Peripheral blood mononuclear cell (primary cell): ENCODE results near the genes CENPP, OMD, IPPK and SUSD3.

- PRO-cap, 8 experiments = no peak in any of the 8 experiments
Measured at GRCh38 chr9:91954861-91955142, 4.8 kb upstream of the ROR2 start.

DNA sequence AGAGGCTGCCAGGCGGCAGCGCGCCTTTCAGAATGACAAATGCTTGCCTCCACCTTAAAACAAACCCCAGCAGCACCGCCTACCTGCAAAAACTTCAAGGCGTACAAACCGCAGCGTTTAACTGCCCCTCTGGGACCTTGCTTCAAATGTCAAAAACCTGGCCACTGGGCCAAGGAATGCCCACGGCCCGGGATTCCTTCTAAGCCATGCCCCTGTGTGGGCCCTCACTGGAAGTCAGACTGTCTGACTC lies 41.5 kb downstream of the SPTLC1 start:
- PRO-cap, 8 experiments = peak in 1 of 8 experiments; most common minus-strand start position 92 of the sequence (in 1)

GRCh38 chr9:92146959-92147869 lies 32.0 kb upstream of the SPTLC1 start:
- PRO-cap, 8 experiments = no peak in any of the 8 experiments

- PRO-cap, 8 experiments = no peak in any of the 8 experiments
Measured at GRCh38 chr9:92310986-92311478, 14.1 kb downstream of the NOL8 start.

DNA sequence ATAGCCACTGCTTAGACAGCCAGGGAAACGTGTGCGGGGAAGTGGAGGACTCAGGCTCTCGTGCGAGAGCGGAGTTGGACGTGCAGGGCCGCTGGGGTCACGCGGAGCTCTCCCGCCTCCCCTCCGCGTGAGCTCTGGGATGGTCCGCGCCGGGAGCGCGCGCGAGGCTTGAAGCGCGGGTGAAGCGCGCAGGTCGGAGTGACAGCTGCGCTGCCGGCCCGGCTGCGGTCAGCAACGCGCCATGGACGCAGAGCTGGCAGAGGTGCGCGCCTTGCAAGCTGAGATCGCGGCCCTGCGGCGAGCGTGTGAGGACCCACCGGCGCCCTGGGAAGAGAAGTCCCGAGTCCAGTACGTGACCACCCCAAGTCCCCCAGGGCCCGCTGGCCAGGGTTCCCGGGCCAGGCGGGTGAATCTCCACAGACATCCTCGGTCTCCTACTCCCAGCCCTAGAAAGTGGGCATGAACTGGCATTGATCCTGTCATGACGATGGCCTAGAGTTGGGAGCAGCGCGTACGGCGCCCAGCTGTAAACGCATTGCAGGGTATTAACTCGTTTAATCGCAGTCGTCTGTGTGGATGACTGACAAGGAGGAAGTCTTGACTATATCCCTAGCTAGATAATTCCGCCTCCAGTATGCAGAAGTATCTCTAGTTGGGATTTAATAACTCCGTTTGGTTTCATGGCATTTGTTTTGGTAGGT lies at the start of gene CENPP:
CENPP (plus strand) TSS at position 196 of the 701 bp plus-strand sequence.
- PRO-cap, 8 experiments = peak in 8 of 8 experiments; most common plus-strand start position 172 of the sequence (in 4)

DNA sequence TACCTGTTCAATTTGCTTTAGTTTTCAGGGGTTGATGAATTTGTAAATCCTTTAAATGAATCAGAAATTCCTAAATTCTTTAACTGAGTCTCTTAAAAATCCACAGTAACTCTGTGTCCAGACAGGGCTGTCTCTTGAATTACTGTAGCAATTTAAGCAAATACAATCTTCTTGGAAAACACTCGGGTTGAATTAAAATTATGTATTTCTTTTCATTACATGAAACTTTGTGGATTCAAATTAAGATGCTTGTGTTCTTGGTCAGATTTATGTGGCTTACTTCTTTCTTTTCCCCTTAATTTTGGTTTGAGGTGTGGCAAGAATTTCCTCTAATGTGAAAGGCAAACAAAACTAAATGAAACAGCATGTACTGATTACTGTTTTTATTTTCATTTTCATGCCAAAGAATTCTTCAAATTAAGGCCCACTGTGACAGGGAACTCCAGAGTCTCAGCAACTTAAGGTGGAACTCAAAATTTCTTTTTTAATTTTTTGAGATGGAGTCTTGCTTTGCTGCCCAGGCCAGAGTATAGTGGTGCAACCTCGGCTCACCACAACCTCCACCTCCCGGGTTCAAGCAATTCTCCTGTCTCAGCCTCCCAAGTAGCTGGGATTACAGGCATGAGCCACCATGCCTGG lies at the start of gene OMD:
OMD (minus strand) TSS at position 273 of the 639 bp plus-strand sequence.
- PRO-cap, 8 experiments = no peak in any of the 8 experiments

DNA sequence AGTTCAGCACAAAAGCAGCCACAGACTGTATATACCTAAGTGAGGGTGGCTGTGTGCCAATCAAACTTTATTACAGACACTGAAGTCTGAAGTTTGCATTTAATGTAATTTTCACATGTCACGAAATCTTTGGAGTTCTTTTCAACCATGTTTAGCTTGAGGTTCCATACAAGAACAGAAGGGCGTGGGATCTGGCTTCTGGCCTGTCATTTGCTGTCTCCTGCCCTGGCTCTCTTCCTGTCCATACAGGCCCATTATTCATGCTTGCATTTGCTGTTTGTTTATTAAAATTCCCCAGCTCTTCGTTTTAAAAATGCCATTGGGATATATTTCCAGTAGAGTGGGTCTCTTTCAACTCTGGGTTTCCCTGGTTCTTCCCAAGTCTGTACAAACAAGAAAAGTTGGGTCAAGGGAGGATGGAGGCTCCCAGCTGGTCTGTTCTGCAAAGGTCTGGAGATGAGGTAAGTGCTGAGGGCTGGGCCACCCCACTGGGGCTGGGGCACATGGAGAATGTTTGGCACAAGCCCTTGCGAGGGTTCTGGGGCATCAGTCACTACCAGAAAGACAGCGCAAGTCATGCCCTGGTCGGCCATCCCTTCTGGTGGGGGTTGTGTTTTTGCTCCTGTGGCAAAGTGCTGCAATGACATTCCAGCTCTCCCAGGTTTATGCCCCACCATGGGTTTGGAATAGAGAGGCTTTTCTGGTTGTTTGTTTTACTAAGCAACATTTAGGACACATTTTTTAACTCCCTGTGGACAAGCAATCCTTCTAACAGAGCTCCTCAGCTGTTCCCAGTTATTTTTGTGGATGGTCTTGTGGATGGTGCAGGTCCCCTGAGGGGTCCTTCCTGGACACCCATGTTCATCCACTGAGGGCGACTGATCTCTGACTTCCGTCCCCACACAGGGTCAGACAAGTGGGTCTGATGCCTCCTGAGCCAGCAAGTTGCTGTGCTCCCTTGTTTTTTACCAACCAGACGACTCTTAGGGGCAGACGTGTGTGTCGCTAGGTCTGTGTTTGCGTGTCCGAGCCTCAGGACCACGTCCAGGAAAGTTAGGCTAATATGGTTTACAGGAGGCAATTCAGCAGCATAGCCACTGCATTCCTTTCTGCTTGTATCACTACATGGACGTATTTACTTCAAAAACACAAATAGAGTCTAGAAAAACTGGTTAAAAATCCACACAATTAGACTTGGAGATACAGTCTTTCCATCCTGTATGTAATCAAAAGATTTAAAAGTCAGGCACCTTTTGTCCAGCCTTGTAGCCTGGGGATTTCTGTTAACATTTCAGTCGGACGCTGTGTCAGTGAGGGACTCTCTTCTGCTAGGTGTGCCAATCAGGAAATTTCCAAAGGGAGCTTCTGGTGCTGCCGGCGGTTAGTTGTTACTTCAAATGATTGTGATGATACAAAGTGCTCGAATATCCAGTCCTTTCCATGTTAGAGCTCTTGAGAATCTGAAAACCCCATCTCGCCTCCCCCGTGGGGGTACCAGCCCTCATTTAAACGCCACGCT lies 64.8 kb upstream of the ECM2 start:
- PRO-cap, 8 experiments = no peak in any of the 8 experiments

DNA sequence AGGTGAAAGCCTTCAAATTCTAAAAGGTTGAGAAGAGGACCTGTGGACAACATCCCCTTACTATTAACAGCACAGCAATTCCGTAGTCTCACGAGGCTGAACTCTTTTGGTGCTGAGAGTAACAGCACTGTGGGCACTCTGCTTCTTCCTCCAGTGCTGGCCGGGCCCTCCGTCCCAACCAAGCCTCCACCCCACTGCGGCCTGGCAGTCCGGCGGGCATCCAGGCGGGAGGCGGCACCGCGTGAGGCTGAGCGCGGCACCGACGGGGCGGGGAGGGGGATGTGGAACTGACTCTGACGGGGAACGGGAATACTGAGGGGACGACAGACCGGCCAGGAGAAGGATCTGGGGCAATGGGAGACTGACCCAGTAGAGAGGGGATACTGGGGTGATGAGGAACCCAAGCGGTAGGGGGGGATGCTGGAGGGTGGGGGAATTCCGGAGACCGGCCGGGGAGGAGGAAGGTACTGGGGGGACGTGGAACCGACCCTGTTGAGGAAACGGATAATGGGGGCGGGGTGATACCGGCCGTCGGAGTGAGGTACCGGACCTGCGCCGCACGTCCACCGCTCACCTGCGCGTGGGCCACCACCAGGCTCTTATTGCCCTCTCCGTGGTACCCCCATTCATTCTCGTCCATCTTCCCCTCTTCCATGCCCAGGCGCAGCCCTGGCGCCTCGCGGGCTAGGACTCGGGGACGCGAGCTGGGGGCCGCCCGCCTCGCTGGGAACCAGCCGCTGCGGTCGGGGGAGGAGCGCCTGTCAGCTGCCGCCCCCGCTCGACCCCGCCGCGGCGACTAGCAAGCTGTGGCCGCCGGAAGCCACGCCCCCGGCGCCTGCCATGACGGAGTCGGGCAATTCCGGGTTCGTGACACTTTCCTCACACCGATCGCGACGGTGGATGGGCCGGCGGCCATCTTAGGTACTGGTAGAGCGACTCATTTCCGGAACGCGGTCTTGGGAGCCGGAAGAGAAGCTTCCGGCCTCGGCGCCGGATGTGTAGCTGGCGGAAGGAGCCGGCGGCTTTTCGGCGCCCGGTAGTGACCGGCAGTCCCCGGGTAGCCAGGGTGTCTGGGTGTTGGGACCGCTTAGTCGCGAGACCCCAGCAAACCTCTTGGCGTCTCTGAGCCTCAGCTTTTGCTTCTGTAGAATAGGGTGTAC lies at the start of gene IPPK:
IPPK (minus strand) TSS at position 798 of the 1,160 bp plus-strand sequence.
- PRO-cap, 8 experiments = peak in 8 of 8 experiments; most common plus-strand start position 1,064 of the sequence (in 5); most common minus-strand start position 798 of the sequence (in 8)

DNA sequence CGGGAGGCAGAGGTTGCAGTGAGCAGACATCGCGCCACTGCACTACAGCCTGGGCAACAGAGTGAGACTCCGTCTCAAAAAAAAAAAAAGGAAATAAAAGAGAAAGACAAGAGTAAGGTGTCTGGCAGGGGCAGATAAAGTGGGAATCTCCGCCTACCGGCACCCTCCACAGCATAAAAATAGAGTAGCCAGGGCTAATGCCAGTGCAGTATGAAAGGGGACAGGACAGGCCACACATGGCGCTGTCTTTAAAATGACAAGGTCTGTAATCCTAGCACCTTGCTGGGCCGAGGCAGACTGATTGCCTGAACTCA lies 7.9 kb downstream of the BICD2 start:
- PRO-cap, 8 experiments = no peak in any of the 8 experiments

- PRO-cap, 8 experiments = peak in 6 of 8 experiments; most common plus-strand start chr9:92764247 (in 4); most common minus-strand start chr9:92763984 (in 5)
Measured at GRCh38 chr9:92763660-92764407, 799 bp downstream of the BICD2 start.

- PRO-cap, 8 experiments = no peak in any of the 8 experiments
Measured at GRCh38 chr9:92781895-92782413, 17.3 kb upstream of the BICD2 start.

- PRO-cap, 8 experiments = no peak in any of the 8 experiments
Measured at GRCh38 chr9:92837072-92837573, 40.7 kb downstream of the ZNF484 start.

GRCh38 chr9:92964803-92965080 lies 17.4 kb downstream of the FGD3 start:
- PRO-cap, 8 experiments = peak in 4 of 8 experiments; most common plus-strand start chr9:92964858 (in 1); most common minus-strand start chr9:92965032 (in 2)

DNA sequence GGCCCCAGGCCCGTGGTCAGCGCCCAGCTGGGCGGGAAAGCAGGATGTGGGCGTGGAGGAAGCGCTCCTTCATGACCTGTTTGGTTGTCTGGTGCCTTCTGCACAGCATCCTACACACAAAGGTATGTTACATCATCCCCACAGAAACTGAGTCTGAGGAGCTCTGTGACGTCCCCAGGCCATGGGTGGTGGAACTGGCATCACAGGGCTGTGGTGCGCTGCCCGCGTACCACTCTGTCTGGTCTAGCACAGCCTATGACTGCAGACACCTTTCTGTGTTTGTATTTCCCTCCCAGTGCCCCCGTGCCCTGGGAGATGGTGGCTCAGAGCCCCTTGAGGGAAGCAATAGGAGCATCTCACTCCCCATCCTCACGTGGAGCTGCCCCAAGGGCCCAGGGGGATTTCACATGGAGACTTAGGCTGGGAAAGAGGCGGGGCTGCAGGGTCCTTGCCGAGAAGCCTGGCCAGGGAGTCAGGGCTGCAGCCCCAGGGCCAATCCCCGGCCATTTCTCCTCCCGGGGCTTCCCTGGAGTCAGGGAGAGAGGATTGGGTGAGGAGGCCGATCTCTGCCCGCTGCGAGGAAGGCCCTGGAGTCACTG lies 37.5 kb upstream of the SUSD3 start:
- PRO-cap, 8 experiments = peak in 3 of 8 experiments; most common plus-strand start position 415 of the sequence (in 3)

- PRO-cap, 8 experiments = peak in 1 of 8 experiments; most common plus-strand start chr9:93034130 (in 1)
Measured at GRCh38 chr9:93033332-93034234, 24.9 kb upstream of the SUSD3 start.

- PRO-cap, 8 experiments = peak in 3 of 8 experiments; most common plus-strand start chr9:93043077 (in 3)
Measured at GRCh38 chr9:93043005-93043713, 15.3 kb upstream of the SUSD3 start.

DNA sequence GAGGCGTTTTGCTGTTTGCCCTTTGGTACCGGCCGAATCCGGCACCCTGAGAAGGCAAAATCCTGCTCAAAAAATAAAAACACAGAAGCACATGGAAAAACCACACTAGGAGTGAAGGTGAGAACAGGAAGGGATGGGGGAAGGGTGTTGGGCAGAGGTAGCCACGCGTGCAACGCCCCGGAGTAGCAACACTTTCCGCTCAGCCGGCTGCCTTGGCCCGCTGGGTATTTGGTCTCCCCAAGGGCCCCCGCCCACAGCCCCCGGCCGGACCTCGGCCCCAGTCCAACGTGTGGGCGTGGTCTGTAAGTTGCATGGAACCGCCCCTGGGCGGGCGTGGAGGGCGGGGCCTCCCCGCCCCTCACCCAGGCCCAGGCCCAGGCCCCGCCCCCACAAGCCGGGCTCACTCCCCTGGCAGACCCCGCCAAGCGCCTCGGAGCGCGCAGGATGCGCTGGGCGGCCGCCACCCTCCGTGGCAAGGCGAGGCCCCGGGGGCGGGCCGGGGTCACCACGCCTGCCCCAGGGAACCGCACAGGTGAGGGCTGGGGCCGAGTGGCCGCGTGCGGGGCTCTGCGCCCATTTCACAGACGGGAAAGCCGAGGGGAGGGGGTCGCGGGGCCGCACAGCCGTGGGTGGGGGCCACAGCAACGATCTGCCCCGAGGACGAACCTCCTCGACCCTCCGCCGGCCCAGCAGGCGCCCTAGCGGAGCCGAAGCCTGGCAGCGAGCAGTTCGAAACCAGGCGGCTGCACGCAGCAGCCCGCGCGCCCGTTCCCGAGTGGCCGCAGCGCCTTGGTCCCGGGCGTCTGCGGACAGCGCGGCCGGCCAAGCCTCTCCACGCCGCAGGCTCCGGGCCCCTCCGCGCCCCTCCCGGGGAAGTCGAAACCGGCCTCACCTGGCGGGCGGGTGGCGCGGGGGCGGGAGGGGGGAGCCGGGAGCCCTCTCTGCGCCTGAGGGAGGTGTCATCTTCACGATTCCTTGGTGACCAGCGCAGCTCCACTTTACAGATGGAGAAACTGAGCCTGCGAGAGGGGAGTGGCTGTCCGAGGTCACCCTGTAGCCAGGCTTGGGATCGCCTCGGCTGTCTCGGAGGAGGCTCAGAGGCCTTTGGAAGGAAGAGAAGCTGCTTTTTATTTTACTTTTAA lies at the start of gene SUSD3:
SUSD3 (plus strand) TSS at position 403 of the 1,142 bp plus-strand sequence.
- PRO-cap, 8 experiments = peak in 7 of 8 experiments; most common plus-strand start position 414 of the sequence (in 4); most common minus-strand start position 878 of the sequence (in 2)

- PRO-cap, 8 experiments = peak in 6 of 8 experiments; most common plus-strand start chr9:93098830 (in 6); most common minus-strand start chr9:93098689 (in 6)
Measured at GRCh38 chr9:93098446-93098918, 2.5 kb downstream of the CARD19 start.

DNA sequence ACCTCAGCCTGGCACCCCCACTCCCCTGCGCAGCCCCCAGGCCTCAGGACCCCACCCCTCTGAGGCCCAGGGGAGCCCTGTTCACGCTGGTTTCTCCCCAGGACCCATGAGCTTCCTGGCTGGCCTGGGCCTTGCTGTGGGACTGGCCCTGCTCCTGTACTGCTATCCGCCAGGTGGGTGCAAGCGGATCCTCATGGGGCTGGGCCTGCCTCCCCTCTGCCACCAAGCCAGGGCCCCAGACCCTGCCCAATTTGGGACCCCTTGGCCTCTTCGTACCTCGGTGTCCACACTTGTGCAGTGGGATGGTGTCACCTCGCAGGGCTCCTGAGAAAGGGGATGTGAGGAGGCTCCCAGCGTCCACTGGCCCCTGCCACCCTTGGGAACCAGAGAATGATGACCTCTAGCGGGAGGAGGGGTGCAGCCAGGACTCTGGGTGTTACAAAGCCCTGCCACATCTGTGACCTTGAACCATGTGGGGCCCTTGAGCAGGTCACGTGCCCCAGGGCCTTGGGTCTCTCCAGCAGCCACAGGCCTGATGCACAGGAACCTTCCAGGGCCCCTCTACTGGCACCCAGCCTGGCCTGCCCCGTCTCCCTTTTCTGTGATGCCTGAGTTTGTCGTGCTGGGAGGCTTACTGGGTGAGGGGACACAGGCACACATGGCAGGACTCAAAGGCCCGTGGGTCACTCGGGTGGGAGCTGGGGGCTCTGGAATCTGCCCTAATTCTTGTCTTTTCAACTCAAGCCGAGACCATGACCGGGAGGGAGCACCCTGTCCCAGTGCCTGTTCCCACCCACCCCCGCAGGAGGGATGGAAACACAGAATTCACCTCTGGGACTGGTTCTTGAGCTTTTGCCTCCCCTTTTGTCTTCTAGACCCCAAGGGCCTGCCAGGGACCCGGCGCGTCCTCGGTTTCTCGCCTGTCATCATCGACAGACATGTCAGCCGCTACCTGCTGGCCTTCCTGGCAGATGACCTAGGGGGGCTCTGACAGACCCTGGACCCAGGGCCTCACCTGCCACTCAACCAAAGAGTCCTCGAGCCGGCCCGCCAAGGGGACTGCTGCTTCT lies 16.4 kb downstream of the CARD19 start:
- PRO-cap, 8 experiments = peak in 3 of 8 experiments; most common plus-strand start position 186 of the sequence (in 2); most common minus-strand start position 234 of the sequence (in 1)

GRCh38 chr9:93114465-93115227 lies 18.6 kb downstream of the CARD19 start:
- PRO-cap, 8 experiments = peak in 4 of 8 experiments; most common plus-strand start chr9:93114633 (in 1); most common minus-strand start chr9:93114733 (in 2)